Ovary (tissue), 7 donors: ENCODE results near the gene CRHBP.

GRCh38 chr5:76801711-76802308 is 17.0 kb upstream of the F2RL1 start:
- PRO-cap, 7 experiments, result no peak in any of the 7 experiments
- RAMPAGE, long total RNA, 2 experiments, result no peak in any of the 2 experiments

- PRO-cap, 7 experiments, result peak in 3 of 7 experiments; most common plus-strand start chr5:76953045 (in 3)
- RAMPAGE, long total RNA, 2 experiments, result no peak in any of the 2 experiments
Measured at GRCh38 chr5:76952533-76953192, at the start of gene CRHBP. Gene CRHBP (plus strand): TSS chr5:76953045.

DNA sequence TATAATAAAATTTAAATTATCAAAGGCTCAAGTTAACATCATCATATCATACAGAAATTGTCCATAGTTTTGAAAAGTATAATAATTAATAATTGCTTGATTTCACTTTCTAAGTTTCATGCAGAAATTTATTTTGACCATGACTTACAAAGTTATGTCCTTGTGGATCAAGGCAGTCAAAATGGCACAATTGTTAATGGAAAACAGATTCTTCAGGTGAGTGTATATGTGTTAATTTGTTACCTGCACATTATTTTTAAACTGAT is 22.3 kb downstream of the AGGF1 start:
- PRO-cap, 7 experiments, result no peak in any of the 7 experiments
- RAMPAGE, long total RNA, 2 experiments, result no peak in any of the 2 experiments

DNA sequence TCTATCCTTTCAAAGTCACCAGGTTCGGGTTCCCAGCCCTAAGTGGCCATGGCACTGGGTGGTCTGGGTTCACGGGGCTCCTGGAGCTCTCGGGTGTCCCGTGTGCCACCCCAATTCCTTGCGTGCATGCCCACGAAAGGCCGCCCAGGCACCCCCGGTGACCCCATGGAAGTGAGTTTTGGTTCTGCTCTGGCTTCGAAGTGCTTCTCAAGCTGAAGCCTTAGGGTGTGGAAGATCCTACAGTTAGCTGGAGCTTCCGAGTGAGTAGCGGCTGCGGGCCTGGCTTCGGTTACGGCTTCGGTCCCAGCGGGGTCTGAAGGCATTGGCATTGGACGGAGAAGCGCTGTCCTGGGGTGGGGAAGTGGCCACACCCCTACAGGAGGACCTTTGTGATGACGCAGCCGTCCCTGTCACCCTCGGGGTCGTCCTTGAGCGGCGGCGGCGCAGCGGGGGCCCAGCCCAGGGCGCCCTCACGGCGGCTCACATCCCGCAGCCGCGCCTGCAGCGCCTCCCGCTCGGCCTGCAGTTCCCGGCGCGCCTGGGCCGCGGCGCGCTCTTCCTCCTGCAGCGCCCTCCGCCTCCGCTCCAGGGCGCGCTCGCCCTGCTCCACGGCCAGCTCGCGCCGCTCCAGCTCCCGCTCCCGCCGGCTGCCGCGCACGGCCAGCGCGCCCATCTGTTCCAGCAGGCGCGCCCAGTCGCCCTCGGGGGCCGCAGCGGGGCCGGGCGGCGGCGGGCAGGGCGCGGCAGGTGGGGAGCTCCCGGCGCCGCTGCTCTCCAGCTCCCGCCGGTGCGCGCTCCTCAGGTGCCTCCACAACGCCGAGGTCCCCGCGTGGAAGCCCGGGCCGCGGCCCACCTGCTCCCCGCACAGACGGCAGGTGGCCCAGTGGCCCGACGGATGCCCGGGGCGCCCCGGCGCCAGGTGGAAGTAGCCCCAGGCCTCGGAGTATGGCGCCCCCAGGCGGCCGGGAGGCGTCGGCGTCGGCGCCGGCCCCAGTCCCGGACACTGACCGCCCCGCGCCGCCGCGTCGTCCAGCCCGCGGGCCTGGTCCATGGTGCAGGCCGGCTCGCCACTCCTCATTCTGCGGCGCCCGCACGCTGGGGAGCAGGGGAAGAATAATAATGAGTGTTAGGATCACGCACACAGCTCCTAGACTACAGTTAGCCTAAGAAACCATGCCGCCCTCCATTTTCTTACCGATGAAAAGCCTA is 9.9 kb downstream of the ZBED3 start:
- PRO-cap, 7 experiments, result peak in 6 of 7 experiments; most common plus-strand start position 588 of the sequence (in 2); most common minus-strand start position 897 of the sequence (in 4)
- RAMPAGE, long total RNA, 2 experiments, result no peak in any of the 2 experiments

GRCh38 chr5:77167914-77168660 is 42.4 kb upstream of the PDE8B start:
- PRO-cap, 7 experiments, result no peak in any of the 7 experiments
- RAMPAGE, long total RNA, 2 experiments, result no peak in any of the 2 experiments

- PRO-cap, 7 experiments, result no peak in any of the 7 experiments
- RAMPAGE, long total RNA, 2 experiments, result no peak in any of the 2 experiments
Measured at GRCh38 chr5:77758119-77759251, 17.7 kb downstream of the TBCA start.

DNA sequence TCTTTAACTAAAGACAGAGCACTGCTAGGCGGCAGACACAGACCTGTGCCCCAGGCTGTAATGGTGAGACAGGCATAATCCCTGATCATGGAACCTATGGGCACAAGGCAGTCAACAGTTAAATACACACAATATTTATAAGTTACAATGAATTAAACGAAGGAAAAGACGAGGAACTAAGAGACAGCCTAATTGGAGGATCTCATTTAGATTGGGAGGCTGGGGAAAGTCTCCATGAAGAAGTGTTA is 107.5 kb upstream of the TBCA start:
- PRO-cap, 7 experiments, result no peak in any of the 7 experiments
- RAMPAGE, long total RNA, 2 experiments, result no peak in any of the 2 experiments

DNA sequence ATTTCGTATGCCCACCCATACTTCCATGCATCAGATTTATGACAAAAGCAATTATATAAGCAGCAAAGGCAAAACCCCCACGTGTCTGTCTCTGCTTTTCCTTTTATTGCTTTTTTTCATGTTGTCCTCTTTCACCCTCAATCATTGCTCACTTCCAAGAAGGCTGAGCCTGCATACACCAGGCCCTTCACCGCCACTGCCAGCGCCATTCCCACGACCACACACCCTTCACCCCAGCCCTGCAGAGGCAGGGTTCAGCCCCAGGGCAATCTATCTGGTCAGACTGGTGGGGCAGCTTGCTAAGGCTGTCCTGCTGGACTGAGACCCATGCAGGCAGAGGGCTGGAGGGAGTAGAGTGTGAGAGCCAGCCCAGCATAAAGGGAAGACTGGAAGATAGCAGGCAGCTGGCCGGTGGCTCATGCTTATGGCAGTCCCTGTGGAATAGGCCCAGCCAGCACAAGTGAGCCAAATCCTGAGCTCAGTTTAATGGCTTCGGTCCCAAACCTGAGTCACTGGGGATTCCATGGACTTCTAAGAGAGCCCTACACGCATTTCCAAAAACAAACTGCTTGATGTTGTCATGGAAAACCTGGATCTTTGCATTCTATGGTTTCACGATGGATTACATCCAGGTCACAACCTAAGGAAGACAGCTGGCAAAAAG is 143.9 kb downstream of the LHFPL2 start:
- PRO-cap, 7 experiments, result peak in 1 of 7 experiments; most common minus-strand start position 426 of the sequence (in 1)
- RAMPAGE, long total RNA, 2 experiments, result no peak in any of the 2 experiments

GRCh38 chr5:78508182-78508862 is 140.2 kb downstream of the LHFPL2 start:
- PRO-cap, 7 experiments, result no peak in any of the 7 experiments
- RAMPAGE, long total RNA, 2 experiments, result no peak in any of the 2 experiments

DNA sequence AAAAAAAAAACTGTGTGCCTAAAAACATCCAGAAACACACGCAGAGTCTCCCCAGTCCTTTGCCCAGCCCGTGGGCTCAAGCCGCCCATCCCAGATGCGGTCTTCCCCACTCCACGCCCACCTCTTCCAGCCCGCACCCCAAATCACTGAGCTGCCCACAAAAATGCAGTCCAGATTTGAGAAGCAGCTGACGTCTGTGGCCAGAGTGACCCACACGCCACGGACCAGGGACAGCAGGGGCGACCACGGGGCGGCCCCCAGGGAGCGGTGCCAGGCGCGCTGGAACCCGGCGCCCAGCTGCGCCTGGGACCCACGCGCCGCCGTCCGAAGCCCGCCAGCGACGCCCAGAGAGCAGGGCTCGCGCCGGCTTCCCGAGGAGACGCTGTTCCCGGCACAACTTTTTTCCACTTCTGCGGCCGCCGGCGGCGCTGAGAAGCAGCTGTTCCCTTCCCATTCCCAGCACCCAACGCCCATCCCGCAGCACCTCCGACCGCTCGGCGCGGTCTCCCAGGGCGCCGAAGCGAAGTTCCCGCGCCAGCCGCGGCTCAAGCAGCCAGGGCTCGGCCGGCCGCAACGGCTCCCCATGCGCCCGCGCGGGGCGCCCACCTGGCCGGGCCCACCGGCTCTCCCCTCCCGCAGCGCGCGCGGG is 617 bp downstream of the LHFPL2 start:
- PRO-cap, 7 experiments, result peak in 7 of 7 experiments; most common plus-strand start position 462 of the sequence (in 4); most common minus-strand start position 414 of the sequence (in 3)
- RAMPAGE, long total RNA, 2 experiments, result no peak in any of the 2 experiments

DNA sequence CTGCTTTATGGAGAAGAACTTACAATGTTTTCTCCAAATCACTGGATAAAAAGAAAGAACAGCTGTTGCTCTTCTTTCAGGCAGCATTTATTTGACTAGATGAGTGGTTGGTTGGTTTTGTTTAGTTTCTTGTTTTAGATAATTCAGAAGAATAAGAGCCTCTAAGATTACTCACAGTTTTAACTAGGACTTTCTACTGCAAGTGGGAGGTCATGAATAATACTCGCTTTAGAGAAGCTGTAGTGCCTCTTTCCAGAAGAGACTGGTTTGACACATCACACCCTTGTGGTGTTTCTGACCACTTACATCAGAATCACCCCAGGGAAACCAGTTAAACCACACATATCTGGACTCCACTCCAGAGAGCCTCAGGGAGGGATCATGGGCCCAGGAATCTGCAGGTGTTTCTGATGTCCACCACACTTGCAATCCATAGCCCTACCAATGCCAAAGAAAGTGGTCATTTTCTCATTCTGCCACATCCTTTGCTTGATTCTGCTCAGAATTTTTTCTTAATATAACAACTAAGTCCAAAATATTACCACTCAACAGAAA is 29.7 kb upstream of the LHFPL2 start:
- PRO-cap, 7 experiments, result peak in 3 of 7 experiments; most common plus-strand start position 361 of the sequence (in 2); most common minus-strand start position 93 of the sequence (in 2)
- RAMPAGE, long total RNA, 2 experiments, result no peak in any of the 2 experiments

GRCh38 chr5:78690997-78691693 is 42.6 kb upstream of the LHFPL2 start:
- PRO-cap, 7 experiments, result no peak in any of the 7 experiments
- RAMPAGE, long total RNA, 2 experiments, result no peak in any of the 2 experiments

- PRO-cap, 7 experiments, result no peak in any of the 7 experiments
- RAMPAGE, long total RNA, 2 experiments, result no peak in any of the 2 experiments
Measured at GRCh38 chr5:78974944-78975217, 10.2 kb downstream of the ARSB start.

DNA sequence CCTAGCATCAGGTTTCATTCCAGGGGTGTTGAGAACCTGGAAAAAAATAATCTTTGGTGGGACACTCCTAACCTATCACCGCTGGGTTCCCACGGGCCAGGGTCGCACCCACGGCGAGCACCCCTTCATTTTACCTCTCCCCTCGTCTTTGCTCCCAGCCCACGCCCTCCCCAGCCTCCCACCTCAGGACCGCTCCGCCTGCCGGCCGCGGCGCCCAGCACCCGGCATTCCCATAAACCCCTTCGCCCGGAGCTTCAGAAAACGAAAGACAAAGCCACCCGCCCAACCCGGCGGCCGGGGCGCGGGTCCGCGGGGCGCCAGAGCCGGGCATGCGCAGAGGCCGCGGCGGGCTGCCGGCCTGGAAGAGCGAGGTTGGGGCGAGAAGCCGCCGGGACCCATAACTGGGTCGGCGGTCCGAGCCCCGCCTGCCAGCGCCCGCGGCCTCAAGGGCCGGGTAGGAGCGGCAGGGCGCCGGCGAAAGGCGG is 652 bp downstream of the ARSB start:
- PRO-cap, 7 experiments, result peak in 7 of 7 experiments; most common plus-strand start position 336 of the sequence (in 5); most common minus-strand start position 234 of the sequence (in 6)
- RAMPAGE, long total RNA, 2 experiments, result no peak in any of the 2 experiments

DNA sequence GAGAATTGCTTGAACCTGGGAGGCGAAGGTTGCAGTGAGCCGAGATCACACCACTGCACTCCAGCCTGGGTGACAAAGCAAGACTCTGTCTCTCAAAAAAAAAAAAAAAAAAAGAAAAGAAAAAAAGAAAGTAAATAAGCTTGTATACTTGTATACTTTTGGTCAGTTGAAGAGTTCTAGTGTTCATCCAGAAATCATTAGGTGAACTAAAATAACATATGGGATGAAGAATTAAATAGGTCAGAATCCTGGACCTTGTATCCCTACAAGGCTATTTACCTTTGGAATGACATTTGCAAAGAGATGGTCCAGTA is 39.0 kb downstream of the DMGDH start:
- PRO-cap, 7 experiments, result no peak in any of the 7 experiments
- RAMPAGE, long total RNA, 2 experiments, result no peak in any of the 2 experiments

- PRO-cap, 7 experiments, result no peak in any of the 7 experiments
- RAMPAGE, long total RNA, 2 experiments, result no peak in any of the 2 experiments
Measured at GRCh38 chr5:79068221-79069060, 1.0 kb downstream of the DMGDH start.

- PRO-cap, 7 experiments, result no peak in any of the 7 experiments
- RAMPAGE, long total RNA, 2 experiments, result no peak in any of the 2 experiments
Measured at GRCh38 chr5:79081725-79082366, 12.3 kb downstream of the BHMT2 start.

DNA sequence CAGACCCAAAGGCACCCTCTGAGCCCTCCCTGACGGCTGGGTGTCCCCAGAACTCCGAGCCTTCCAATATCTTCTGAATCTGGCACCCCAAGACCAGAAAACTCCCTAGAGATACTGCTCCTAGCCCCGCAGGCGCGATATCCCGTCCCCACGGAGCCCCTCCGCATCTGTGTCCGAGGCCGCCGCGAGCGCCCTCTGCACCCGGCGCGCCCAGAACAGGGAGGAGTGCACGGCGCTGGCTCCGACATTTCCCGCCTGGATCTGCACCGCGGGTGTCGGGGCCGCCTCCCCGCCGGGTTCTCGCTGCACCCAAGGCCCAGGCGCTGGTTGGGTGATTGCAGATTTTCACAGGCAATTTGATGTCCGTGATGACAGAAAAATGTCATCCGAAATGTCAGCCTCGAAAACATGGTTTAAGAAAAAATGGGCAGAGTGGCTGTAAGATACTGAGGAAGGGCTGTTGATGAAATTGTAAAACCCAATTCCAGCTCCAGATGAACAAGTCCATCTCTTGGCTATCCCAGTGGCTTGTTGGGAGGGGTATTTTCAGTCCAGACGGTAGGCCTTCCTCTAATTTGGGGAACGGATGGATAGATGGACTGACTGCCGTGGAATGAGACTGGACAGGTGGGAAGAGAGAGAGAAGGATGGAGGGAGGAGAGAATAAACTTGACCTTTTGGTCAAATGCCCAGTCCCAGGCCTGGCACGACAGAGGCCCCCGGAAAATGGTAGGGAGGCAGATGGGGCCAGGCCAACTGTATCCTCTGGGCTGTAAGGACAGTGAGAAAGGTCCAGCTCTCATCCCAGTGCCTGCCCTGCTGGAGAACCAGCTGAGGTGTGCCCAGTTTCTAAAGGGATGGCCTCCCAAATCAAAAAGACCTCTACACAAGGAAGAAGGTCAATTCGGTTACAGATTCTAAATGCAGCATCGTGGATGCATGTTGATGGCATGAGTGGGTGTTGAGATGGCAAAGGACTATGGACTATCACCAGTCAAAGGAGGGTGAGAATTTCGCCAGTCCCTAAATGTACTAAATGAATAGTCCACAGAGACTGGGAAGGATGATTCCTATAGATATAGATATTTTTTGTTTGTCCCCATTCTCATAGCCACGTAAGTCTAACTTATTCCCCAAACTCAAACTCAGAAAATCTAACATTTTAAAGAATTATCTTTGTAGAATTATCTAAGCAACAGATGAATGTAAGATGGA is 1.0 kb downstream of the BHMT start:
- PRO-cap, 7 experiments, result no peak in any of the 7 experiments
- RAMPAGE, long total RNA, 2 experiments, result no peak in any of the 2 experiments

GRCh38 chr5:79229590-79230155 is 6.3 kb upstream of the JMY start:
- PRO-cap, 7 experiments, result no peak in any of the 7 experiments
- RAMPAGE, long total RNA, 2 experiments, result no peak in any of the 2 experiments

- PRO-cap, 7 experiments, result no peak in any of the 7 experiments
- RAMPAGE, long total RNA, 2 experiments, result no peak in any of the 2 experiments
Measured at GRCh38 chr5:79299940-79300429, 64.1 kb downstream of the JMY start.